ENCODE results near the genes TMEM132E, SLFN11, SLFN12L and PEX12.

GRCh38 chr17:32871671-32872148 lies 5.2 kb downstream of the MYO1D start:
- PRO-cap, 2 experiments = no peak in any of the 2 experiments

- PRO-cap, 2 experiments = no peak in any of the 2 experiments
Observed at GRCh38 chr17:33290873-33292052, 1.8 kb downstream of the ASIC2 start.

- PRO-cap, 2 experiments = no peak in any of the 2 experiments
Observed at GRCh38 chr17:33506745-33507287, 213.7 kb upstream of the ASIC2 start.

GRCh38 chr17:34134452-34134651 lies 120.7 kb upstream of the CCL2 start:
- PRO-cap, 2 experiments = no peak in any of the 2 experiments

DNA sequence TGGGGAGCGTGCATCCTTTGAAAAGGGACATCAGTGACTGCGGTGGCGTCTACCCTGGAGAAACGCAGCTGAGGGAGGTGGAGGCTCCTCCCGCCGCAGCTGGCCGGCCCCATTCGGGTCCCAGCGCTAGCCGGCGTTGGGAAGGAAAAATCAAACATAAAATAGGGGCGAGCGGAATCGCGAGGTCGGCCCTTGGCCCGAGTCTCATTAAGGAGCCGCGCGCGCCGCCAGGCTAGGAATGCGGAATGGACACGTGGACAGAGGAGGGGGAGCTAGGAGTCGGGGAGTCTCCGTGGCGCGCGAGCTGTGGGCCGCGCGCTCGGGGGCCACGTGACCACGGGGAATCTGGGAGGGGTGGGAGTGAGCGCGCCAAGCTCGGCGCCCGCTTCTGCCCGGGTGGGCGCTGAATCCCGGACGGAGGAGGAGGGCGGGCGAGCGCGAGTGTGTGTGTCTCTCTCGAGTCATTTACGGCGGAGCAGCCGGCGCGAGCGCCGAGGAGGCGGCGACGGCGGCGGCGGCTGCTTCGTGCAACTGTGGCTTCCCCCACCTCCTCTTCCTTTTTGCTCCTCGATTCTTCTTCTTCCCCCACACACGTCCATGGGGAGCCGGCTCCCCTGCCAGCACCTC lies at the start of gene TMEM132E:
Gene TMEM132E, plus strand, starts transcription at position 460 of the 627 bp plus-strand sequence.
- PRO-cap, 2 experiments = no peak in any of the 2 experiments

DNA sequence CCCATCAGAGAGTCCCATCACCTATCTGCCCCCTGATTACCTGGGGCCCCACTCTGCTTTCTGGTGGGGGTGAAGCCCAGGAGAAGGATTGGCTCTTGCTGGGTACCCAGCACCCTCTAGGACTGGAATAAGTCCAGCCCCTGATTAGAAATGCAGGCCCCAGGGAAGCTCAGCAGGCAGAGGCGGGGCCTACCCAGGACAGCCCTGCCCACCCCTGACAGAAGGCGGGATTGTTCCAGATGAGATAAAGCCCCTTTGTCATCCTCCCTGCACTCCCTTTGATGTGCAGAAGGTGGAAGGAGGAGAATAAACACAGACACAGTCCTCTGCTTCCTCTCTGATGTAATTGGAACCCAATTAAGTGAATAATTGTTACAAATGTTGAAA lies 19.0 kb downstream of the TMEM132E start:
- PRO-cap, 2 experiments = no peak in any of the 2 experiments

- PRO-cap, 2 experiments = no peak in any of the 2 experiments
Observed at GRCh38 chr17:34637326-34637735, 57.9 kb downstream of the TMEM132E start.

- PRO-cap, 2 experiments = no peak in any of the 2 experiments
Observed at GRCh38 chr17:34979365-34980200, 729 bp upstream of the LIG3 start.

- PRO-cap, 2 experiments = peak in 2 of 2 experiments; most common plus-strand start chr17:34981149 (in 2); most common minus-strand start chr17:34981154 (in 2)
Observed at GRCh38 chr17:34981076-34981435, 744 bp downstream of the LIG3 start.

GRCh38 chr17:35002708-35003331 lies 22.5 kb downstream of the LIG3 start:
- PRO-cap, 2 experiments = peak in 2 of 2 experiments; most common plus-strand start chr17:35003047 (in 1); most common minus-strand start chr17:35002936 (in 1)

GRCh38 chr17:35006777-35007446 lies 26.6 kb downstream of the LIG3 start:
- PRO-cap, 2 experiments = no peak in any of the 2 experiments

GRCh38 chr17:35017246-35017950 lies 37.1 kb downstream of the LIG3 start:
- PRO-cap, 2 experiments = no peak in any of the 2 experiments

DNA sequence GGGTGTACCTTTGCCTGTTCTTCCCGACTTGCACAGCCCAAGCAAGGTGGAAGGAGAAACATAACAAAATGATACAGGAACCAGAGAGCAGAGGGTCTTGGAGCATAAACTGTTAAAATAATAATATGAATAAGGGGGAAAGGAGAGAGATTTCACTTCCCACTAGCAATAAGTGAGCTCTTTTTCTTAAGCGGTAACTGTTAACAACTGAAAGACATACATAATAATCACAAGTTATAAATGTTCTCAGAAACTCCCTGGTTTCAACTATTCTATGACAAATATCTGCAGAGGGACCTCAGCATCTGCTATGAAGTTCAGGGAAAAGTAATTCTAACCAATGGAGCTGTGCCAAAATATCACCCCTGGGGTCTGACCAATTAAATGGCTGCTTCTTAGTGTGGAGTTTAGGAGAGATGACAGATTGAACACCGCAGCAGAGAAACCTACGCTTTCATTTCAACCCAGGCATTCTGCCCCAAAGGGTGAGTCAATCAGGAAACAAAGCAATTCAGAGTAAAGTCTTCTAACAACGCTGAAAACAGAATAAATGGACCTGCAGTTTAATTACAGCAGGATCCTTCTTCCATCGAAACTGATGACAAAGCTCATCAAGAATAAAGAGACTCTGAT lies 17.0 kb downstream of the RFFL start:
- PRO-cap, 2 experiments = no peak in any of the 2 experiments

GRCh38 chr17:35086907-35087518 lies 23.5 kb upstream of the RFFL start:
- PRO-cap, 2 experiments = no peak in any of the 2 experiments

DNA sequence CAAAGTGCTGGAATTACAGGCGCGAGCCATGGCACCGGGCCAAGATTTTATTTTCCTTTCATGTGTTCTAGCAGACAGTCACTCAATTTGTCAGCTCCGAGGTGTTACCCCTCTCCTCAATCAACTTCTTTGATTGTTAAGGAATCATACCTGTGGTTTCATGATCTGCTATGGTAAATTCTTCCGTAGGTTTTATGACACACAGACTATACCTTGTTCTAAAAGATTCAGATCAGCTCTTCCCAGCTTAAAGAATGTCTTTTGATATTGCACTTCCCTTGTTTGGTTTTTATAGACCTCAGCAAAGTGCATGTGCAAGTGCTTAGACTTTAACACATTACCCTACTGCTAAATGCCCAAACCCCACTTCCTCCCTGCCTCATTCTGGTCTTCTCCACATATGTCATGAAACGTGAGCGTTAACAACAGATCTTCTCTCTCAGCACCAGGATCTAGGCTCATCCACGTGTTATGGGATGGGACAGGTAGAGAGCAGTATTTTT lies 13.1 kb downstream of the UNC45B start:
- PRO-cap, 2 experiments = no peak in any of the 2 experiments

DNA sequence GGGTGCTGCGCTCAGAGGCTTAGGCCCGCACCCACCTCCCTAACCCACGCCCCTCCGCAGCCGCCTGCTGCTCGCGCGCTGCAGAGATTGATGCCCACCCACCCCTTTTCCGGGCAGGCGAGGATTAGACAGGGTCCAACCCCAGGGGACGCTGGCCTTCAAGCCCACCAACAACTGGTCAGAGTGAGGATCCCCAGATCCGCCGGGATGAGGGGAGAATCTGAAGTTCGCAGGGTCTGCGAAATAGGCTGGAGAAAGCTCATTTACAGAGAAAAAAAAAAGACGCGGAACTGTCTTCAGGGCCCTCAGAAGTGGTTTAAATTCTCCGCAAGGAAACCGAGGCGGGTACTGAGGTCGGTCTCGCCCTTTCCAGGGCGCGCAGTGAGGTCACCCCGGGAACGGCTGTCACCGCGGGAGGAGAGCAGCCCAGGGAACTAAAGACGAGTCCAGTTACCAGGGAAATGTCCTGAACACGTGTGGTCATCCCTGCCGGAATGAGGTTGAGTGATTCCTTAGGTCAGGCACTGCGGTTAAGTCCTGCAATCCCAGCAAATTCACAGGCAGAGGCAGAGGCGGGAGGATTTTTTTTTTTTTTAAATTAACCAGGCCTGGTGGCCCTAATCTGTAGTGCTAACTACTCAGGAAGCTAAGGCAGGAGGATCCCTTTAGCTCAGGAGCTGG lies 27.7 kb downstream of the SLFN11 start:
- PRO-cap, 2 experiments = peak in 2 of 2 experiments; most common plus-strand start position 377 of the sequence (in 1); most common minus-strand start position 313 of the sequence (in 2)

- PRO-cap, 2 experiments = peak in 2 of 2 experiments; most common plus-strand start chr17:35373828 (in 1); most common minus-strand start chr17:35373620 (in 2)
Observed at GRCh38 chr17:35373395-35374178, at the start of gene SLFN11. Gene SLFN11, minus strand, starts transcription at chr17:35373621.

- PRO-cap, 2 experiments = peak in 2 of 2 experiments; most common plus-strand start chr17:35374513 (in 1); most common minus-strand start chr17:35374597 (in 2)
Observed at GRCh38 chr17:35374179-35374713, 825 bp upstream of the SLFN11 start.

GRCh38 chr17:35537525-35537936 lies at the start of gene SLFN12L:
Gene SLFN12L, minus strand, starts transcription at chr17:35537678.
- PRO-cap, 2 experiments = no peak in any of the 2 experiments

GRCh38 chr17:35578130-35579134 lies at the start of gene PEX12:
Gene PEX12, minus strand, starts transcription at chr17:35578571.
- PRO-cap, 2 experiments = peak in 2 of 2 experiments; most common plus-strand start chr17:35578727 (in 2); most common minus-strand start chr17:35578589 (in 2)